Cardiac ventricle fibroblast (primary cell): ENCODE measurements around the gene MYO16.

DNA sequence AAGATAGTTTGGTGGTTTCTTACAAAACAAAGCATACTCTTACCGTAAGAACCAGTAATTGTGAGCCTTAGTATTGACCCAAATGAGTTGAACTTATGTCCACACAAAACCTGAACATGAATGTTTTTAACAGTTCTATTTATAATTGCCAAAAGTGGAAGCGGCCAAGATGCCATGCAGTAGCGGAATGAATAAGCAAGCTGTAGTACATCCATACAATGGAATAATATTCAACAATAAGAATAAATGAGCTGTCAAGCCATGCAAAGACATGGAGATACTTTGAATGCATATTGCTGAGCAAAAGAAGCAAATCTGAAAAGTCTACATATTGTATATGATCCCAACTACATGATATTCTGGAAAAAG is 183.0 kb downstream of the EFNB2 start:
- RAMPAGE, long total RNA = no peak

DNA sequence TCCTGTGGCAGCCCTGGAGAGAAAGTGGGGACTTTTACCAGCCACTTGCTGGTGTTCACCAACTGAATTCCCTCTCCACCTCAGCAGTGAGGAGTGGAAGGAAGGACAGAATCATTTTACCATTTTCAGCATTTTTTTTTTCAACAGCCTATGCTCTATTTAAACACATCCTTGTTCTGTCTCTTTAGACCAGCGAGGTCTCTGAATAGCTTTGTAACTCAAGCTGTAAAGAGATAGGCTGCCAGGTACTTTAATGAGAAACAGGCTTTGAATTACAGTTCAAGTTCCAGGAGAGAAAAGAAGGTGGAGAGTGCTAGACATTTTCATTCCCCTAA is 38.9 kb downstream of the EFNB2 start:
- RAMPAGE, long total RNA = no peak

DNA sequence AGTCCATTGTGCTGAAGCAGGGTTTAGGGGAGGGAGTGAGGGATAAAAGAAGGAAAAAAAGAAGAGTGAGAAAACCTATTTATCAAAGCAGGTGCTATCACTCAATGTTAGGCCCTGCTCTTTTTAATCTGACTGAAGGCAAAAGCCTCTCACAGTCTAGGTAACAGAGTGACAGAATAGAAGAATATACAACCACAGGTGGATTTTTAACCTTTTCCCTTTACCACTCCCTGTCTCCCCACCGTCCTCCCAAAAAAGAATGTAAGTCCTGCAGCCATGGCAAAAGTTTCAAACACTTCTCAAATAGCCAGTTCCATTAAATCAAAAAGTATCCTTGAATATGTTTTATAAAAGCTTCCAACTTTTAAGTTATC is 9.1 kb downstream of the ARGLU1 start:
- RAMPAGE, long total RNA = no peak

- RAMPAGE, long total RNA = no peak
These were observed 52.1 kb upstream of the ARGLU1 start for GRCh38 chr13:106619964-106620455.

GRCh38 chr13:106917447-106918351 is 349.8 kb upstream of the ARGLU1 start:
- RAMPAGE, long total RNA = no peak

DNA sequence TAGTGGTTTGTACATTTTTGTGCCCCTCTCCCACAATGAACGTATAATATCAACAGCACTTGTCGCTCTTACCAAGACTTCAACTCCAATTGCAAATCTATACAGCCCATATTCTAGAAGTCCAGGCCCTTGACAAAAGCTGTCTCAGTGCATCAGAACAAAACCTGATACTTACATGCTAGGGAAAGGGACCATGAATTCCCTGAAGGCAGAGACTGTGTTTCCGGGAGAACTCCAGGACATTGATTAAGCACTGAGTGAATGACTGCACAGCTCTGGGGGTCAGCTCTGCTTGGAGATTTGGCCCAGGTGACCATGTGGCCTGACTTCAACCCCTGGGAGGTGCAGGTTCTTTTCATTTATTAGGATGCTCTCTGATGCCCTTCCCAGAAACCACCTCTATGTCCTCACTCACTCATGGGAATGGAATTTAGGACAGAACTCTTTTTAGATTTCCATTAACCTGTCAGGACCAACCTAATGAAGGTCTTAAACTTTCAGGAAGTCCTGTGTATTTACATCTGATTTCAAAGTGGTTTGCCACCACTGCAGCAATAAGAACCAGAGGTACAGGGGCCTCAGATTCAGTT is 393.2 kb upstream of the ARGLU1 start:
- RAMPAGE, long total RNA = no peak

GRCh38 chr13:107653766-107654055 is 213.6 kb downstream of the NALF1 start:
- RAMPAGE, long total RNA = no peak

- RAMPAGE, long total RNA = no peak
These were observed at the start of gene MYO16 for GRCh38 chr13:108629278-108629821. MYO16 (plus strand) TSS chr13:108629611.

DNA sequence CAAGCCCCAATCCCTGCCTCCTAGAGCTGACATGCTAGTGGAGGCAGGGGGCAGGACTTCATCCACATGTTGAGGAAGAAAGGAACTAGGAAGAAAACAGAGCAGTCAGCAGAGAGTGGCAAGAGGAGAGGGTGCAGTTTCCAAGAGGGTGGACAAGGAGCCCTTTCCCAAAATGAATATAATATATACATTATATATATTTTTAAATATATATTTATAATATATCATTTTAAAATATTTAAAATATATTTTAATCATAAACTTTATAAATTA is 328.5 kb downstream of the MYO16 start:
- RAMPAGE, long total RNA = no peak

DNA sequence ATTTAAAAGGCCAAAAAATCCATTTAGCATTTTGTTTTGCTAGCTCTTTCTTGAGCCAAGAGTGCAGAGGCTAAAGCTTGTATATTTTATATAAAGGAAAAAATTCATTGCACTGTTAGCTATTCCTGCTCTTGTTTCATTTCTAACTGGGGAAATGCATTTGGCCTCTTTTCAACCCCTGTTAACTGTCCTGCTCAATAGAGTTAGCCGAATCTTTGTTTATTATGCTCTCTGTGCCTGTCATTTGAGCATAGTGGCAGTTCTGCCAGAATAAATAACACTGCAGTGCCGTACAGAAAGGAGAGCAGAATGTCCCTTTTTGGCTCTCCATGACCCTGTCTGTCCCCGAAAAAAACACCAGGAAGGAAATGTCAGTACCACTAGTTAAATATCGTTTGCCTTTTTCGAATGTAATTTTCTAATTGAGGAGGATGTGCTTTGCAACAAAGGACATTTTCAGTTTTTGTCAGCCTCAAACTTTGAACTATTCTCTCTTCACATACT is 350.9 kb downstream of the MYO16 start:
- RAMPAGE, long total RNA = no peak

DNA sequence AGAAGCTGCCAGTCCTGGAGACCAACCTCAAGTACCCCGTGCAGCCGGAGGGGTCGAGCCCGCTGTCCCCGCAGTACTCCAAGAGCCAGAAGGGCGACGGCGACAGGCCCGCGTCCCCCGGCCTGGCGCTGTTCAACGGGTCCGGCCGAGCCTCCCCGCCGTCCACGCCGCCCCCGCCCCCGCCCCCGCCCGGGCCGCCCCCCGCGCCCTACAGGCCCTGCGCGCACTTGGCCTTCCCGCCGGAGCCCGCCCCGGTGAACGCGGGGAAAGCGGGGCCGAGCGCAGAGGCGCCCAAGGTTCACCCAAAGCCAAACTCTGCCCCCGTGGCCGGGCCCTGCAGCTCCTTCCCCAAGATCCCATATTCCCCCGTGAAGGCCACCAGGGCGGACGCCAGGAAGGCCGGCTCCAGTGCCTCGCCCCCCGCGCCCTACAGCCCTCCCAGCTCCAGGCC is 511.4 kb downstream of the MYO16 start:
- RAMPAGE, long total RNA = no peak

DNA sequence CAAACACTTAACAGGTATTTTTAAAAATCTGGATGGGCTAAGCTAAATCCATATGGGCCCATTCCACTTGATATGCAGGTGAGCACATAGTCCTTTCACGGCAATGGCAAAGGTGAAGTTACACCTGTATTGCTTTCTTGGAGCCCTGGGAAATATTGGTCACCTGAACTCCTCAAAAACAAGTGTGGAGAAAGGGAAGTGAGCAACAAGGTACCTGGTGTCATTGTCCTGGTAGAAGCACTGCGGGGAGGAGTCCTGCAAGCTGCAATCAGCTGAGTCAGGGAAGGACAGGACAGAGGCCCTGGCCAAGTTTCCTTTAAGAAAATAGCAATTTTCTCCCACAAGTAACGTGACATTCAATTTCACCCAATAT is 389.2 kb downstream of the IRS2 start:
- RAMPAGE, long total RNA = no peak

DNA sequence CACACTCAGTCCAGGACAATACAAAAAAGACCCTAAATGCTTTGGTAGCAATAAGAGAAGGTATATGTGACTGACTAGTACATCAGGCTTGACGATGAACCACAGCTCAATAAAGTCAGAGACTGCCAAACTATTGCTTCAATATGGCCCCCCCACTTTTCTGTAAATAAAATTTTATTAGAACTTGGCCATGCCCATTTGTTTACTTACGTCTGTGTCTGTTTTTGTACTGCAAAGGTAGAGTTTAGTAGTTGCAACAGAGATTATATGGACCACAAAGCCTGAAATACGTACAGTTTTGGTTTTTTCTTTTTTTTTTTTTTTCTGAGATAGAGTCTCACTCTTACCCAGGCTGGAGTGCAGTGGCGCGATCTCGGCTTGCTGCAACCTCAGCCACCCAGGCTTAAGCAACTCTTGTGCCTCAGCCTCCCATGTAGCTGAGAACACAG is 136.6 kb downstream of the IRS2 start:
- RAMPAGE, long total RNA = no peak

GRCh38 chr13:109898564-109898927 is 112.2 kb upstream of the IRS2 start:
- RAMPAGE, long total RNA = no peak

- RAMPAGE, long total RNA = no peak
These were observed 200.1 kb downstream of the COL4A1 start for GRCh38 chr13:110106783-110107265.

DNA sequence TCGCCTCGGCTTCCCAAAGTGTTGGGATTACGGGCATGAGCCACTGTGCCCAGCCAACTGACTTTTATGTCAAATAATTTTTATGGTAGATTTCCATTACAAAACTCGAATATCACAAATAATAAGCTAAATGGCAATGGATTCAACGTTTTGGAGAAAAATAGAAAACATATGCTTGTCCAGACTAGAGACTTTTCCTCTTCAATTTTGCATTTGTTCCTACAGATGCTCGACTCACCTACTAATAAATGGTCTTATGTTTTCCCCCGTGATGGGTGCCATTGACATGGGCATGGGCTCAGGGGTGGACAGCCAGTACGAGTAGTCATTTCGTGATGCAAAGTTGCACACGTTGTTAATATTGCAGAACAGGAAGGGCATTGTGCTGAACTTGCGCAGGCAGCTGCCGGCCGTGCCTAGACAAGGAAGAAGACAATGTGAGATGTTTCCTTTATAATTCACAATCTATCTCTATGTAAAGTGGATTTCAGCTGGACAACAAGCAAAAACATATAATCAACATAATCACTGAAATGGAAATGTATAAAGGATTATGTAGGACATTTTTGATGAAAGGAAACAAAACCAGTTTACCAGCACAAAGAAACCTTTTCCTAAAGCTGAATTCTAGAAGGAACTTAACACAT is 145.9 kb downstream of the COL4A1 start:
- RAMPAGE, long total RNA = no peak

DNA sequence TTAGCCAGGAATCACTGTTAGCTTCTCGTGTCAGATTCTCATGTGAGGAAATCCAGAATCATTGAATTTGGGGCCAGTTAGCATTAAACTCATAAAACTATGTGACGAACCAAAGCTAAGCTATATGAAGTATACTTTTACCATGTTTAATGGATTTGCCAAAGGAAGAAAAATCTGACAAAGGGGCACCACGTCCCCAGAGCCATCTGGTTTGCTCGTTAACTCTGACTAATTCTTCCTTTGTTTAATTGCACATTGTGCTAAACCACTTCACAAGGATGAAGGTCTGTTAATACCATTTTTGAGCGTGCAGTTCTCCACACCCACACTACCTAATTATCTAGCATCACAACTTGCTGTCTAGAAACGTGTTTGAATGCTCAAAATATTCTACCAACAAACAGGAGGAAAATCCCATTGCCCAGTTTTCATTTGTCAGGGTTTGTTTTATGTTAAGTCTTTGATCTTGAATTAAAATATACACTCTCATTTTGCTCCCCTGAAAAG is 74.8 kb downstream of the COL4A1 start:
- RAMPAGE, long total RNA = no peak

GRCh38 chr13:110259285-110259716 is 47.7 kb downstream of the COL4A1 start:
- RAMPAGE, long total RNA = no peak

DNA sequence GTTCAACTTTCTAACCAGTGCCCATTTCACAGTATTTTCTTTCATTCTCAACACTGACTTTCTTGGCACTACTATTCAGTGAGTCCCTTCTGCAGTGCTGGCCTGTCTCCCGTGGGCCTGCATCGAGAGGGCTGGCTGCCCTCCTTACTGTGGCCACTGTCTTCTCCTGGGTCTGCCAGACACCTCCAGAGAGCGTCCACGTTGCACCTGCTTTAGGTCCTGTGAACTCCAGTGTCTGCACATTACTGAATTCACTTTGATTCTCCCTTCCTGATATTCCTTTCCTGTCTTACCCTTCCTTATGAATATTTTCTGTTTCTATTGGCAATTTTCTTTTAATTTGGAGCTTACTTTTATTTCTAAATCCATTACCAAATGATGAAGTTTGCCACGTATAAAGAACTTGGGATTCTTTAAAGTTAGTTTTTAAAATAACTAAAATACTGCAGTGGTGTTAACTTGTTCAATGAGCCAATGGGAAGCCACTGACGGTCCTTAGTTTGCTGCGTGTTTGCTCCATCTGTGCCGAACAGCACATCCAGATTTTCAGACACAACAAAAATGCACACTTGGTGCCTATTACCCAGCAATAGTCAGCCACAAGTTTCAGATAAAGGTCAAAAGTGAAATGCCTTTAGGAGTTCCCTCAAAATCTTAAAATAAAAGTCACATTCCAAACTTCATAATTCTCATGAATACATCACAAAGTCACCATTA is 27.1 kb downstream of the COL4A1 start:
- RAMPAGE, long total RNA = no peak

- RAMPAGE, long total RNA = no peak
These were observed 5.3 kb downstream of the COL4A1 start for GRCh38 chr13:110301281-110302360.